Epidermal melanocyte (primary cell): ENCODE data around the genes ZNF680 and ASL.

DNA sequence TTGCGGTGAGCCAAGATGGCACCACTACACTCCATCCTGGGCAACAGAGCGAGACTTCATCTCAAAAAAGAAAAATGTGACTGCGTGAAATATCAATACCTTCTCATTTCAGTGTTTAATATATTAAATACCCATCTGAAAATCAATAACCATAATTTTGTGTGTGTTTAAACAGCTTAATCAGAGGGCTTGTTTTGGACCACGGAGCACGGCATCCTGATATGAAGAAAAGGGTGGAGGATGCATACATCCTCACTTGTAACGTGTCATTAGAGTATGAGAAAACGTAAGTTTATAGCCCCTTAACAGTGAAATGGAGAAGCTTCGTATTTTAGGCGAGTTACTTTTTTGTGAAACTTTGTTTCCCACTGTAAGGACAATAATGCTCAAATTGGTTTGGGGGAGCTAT, 6.3 kb downstream of the CCT6A start:
- RRBS, result no CpG with 5 or more reads among the region's 9 CpGs

DNA sequence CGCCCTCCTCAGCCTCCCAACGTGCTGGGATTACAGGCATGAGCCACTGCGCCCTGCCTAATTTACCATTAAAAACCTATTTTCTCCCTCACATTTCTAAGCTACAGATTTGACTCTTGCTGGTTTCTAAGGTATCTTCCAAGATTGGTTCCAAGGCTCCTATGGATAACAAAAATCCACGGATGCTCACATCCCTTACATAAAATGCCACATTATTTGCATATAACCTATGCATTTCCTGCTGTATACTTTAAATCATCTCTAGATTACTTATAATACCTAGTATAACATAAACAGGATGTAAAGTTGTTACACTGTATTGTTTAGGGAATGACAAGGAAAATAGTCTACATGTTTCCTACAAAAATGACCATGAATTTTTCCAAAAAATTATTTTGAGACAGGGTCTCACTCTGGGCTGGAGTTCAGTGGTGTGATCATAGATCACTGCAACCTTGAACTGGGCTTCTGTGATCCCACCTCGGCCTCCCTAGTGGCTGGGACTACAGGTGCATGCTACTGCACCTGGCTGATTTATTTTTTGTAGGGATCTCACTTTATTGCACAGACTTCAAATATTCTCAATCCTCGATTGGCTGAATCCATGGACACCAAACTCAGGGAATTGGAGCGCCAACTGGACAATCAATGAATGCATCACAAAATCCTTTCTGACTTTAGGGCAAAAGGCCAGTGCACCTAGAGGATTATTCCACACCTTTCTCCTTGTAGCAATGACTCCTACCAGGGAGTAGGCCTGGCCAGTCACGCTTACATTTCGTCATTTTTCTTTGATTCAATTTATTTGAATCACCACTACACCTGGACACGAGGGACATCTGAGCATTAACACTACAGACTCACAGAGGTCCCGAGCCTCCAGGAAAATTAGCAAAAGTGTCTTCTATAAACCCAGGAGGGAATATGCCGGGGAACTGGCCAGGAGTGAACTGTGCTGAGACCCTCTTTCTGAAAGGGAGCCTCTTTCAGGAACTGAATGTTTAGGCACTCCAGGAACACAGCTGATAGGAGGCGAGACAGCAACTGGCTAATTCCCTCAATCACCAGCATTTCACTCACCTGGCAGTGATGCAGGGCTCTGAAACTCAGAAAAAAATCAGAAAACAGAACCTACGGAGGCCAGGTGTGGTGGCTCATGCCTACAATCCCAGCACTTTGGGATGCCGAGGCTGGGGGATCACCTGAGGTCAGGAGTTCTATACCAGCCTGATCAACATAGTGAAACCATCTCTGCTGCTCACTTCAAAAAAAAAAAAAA, 6.5 kb downstream of the CHCHD2 start:
- RRBS, result no CpG with 5 or more reads among the region's 15 CpGs

DNA sequence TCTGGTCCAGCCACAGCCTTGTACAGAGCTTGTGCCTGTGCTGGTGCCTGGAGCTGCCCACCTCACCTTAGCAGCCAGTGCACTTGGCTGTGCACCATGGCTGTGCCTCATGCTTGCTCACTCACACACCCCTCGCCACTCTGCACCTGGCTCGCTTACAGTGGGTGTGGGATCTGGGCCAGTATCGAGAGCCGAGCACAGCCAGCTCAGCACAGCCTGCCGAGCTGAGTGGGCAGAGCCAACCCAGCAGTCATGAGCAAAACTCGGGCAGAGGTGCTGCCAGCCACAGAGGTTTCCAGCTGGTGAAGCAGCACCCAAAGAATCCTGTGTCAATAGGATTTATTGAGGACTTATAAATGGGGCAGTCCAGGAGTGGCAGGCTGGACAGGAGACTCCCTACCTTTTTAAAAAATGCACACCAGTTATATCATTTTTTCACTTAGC, 140.0 kb upstream of the NUPR2 start:
- RRBS, result no CpG with 5 or more reads among the region's 6 CpGs

DNA sequence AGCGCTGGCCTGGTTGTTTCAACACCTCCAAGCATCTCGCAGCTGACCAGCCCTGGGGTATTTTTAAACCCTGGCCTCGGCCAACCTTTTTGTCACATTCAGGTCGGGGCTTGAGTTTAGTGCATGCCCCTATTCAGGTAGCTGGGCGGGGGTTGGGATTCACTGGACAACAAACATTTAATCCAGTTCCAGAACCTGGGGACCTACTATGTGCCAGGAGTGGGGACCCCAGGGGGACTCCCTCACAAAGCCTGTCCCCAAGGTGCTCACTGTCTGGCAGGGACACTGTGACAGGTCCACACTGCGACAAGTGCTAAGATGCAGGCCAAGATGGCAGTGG, 105.6 kb upstream of the ZNF716 start:
- RRBS, result no CpG with 5 or more reads among the region's 6 CpGs

- RRBS, result no CpG with 5 or more reads among the region's 25 CpGs
Observed at GRCh38 chr7:57646859-57647244, 196.9 kb downstream of the ZNF716 start.

DNA sequence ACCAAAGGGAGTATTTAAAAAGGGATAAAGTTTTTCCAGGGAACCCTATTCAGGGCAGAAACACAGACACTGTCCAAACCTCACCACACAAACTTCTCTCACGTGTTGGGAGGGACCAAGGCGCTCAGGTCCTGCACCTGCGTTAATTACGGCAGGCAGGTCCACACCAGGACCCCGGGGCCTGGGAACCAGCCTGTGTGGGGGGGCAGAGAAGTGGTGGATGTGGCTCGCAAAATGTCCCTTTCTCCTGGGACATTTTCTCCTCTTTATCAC, 73.5 kb upstream of the ZNF722 start:
- RRBS, result no CpG with 5 or more reads among the region's 6 CpGs

- RRBS, result no CpG with 5 or more reads among the region's 14 CpGs
Observed at GRCh38 chr7:64433566-64434072, 119.9 kb downstream of the ZNF736 start.

DNA sequence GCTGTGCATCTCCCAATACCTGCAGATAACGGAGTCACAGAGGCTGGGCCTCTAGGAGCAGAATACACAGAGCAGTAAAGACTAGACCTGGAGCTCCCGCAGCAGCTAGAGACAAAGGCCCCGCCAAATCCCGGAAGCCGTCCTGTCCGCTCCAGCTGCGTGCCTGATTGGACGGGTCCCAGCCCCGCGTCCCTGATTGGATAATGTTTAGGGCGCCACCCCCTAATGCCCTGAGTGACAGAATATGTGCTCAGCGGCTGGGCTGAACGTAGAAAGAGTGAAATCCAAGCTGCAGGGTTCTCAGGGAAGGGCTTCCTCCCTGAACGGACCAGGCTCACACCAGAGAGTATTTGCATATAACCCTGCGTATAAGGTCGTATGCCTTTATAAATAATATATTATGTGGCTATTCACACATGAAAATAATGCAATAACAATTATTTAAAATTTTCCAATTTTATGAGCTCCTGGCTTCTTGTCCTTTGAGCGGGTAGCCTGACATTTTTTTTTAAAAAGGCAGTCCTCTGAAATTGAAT, at the start of gene ZNF680:
TSS of gene ZNF680 (minus strand) at position 113 of the 536 bp plus-strand sequence.
- RRBS, result no CpG with 5 or more reads among the region's 17 CpGs

DNA sequence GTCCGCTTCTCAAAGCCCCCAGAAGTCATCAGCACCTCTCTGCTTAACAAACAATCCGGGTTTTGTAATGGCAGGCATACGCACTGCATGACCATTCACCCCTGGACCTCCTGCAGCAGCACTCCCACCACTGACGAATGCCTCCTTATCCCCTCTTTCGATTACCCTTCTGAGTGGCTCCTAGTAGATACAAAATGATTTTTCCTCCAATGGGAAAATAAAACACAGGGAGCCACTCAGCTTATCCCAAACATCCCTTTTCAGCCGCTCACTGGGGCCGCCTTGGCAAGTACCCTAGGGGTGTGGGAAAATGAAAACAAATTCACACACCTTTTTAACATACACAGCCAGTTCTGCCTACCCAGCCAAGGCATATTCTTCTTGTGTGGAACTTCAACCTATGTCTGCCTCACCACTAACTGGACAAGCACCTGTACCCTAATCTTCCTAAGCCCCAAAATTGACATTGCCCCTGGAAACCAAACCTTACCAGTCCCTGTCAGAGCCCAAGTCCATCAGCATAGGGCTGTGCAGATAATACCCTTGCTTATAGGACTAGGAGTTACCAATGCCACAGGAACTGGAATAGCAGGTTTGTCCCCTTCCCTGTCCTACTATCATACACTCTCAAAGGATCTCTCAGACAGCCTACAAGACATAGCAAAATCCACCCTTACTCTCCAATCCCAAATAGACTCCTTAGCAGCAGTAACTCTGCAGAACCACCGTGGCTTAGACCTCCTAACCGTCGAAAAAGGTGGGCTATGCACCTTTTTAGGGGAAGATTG, 19.6 kb downstream of the ZNF107 start:
- RRBS, result no CpG with 5 or more reads among the region's 10 CpGs

DNA sequence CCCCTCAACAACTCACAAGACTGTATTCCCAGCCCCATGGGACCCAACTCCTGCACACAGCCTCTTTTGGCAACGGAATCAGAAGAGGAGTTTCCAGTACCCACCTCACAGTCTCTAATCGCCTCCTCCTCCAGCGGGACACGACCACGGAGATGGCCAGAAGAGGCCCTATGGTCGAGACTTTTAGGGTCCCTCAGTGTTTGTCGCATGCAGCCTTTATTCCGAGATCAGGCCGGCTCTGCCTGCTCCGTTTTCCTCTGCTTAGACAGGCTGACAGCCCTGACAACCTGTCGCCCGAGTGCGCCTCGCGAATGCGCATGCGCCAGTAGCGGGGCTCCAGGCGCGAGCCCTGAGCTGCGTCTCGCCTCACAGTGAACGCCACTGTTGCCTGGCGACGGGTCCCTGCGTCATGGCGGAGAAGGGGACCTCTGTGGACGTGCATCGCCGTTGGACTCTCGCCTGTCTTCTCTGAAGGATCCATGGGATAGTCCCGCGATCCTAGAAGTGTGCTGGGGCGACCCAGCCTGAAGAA, 25.8 kb upstream of the ZNF273 start:
- RRBS, result no CpG with 5 or more reads among the region's 34 CpGs

DNA sequence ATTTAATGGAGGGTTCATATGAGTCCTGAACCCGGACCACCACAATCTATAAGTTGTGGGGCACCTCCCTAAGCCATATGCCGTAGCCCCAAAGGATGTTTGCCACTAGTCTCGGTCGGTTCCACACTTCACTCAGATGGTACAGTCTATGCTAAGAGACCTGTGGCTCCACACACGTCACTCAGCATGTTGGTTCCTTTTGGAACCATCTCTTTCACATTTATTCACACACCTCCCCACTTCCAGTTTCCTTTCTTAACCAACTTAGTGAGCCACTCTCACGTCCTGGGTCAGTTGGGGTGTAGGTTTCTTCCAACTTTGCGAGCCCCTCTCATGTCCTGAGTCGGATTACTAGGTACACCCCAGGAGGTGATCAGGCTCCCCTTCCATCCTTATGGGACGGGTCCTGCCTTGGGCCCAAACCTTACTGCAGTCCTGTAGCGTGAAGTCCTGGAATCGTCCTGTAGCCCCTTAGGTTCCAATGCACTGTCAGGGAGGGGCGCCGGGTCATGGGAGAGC, 7.7 kb downstream of the ERV3-1 start:
- RRBS, result no CpG with 5 or more reads among the region's 13 CpGs

DNA sequence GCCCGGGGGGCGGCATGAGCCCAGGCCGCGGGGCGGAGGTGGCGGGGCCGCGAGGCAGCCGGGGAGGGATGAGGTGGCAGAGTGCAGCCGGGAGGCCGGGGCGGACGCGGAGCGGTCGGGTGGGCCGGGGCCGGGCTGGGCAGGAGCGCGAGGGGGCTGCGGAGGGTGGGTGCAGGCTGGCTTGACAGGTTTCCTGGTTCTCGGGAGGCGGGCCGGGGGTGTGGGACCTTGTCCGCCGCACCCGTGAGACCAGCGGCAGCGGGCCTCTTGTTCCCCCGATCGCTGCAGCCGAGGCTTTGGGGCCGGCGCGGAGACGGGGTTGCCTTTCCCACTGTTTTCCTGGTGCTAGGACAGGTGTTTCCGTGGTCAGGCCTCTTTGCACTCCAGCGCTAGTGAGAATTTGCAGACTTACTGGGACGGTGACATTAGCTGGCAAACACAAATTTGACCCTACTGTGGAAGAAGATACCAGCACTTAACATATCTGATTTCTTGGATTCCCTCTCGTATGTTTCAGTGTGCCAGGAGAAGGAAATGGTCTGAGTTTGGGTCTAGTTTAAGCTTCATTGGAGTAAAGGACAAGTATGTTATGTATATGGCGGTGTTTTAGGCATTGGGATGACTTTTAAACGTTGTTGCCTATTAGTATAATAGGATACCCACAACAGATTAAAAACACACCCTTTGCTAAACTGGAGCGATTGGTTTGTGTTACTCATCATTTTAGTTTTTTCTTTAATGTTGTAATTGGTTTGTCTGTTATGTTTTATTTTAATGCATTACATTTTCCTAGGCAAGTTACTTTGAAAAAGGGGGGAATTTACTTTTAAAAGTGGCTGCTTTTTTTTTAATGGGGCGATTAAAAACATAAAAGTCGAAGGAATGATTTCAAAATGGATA, 32.5 kb upstream of the ERV3-1 start:
- RRBS, result 3% methylated on average over 4 of the region's 45 CpGs

GRCh38 chr7:65251782-65252848, 121.5 kb upstream of the ZNF92 start:
- RRBS, result 4% methylated on average over 15 of the region's 75 CpGs

DNA sequence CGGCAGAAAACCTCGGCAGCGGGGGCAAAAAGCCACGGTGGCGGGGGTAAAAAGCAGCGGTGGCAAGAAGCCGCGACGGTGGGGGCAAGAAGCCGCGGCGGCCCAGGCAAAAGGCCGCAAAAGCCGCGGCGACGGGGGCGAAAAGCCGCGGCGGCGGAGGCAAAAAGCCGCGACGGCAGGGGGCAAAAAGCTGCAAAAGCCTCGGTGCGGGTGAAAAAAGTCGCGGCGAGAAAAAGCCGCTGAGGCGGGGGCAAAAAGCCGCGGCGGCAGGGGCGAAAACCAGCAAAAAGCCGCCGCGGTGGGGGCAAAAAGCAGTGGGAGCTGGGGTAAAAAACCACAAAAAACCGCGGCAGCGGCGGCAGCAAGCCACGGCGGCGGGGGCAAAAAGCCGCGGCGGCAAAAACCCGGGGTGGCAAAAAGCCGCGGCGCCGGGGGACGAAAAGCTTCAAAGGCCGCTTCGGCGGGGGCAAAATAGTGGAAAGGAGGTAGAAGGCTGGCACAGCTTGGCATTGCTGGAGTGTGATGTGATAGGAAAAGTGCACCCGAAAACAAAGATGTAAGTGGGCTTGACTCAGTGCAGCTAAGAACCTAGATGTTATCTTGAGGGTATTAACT, 136.1 kb downstream of the ZNF92 start:
- RRBS, result no CpG with 5 or more reads among the region's 59 CpGs

DNA sequence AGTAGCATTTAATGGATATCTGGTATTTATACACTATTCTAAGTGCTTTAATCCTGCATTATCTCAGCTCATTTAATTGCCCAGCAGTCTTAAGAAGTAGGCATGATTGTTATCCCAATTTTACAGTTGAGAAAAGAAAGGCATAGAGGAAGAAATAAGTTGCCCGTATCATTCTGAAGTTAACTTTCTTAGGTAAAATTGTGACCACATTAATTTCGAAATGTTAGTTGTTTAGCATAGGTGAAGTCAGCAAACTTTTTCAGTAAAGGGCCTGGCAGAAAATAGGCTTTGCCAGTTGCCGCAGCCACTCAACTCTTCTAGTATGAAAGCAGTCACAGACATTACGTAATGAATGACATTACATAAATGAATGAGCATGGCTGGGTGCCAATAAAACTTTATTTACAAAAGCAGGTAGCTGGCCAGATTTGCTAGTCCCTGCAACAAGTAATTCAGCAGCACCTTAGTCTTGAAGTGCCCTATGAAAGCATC, 30.0 kb downstream of the GUSB start:
- RRBS, result no CpG with 5 or more reads among the region's 4 CpGs

DNA sequence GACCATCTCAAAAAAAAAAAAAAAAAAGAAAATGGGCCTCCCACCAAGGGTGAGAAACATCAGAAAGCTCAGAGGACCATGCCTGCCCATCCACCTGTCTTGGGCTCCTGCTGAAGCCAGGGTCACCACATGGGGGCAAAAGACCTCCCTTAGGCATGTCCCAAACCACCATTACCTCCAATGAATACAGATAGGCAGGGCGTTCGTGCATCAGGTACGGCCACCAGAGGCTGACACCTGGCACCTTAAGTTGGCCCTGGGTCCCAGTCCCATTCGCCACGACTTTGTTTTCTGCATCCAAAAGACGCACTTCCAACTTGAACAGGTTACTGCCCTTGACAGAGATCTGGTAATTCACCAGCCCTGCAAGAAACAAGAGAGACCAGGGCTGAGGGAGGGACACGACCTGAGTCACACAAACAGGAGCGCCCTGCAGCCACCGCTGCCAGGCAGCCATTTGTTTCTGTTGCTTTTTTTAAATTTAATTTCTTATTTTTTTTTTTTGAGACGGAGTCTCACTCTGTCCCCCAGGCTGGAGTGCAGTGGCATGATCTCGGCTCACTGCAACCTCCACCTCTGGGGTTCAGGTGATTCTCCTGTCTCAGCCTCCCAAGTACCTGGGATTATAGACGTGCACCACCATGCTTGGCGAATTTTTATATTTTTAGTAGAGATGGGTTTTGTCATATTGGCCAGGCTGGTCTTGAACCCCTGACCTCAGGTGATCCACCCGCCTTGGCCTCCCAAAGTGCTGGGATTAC, 6.0 kb downstream of the GUSB start:
- RRBS, result no CpG with 5 or more reads among the region's 14 CpGs

- RRBS, result 2% methylated on average over 35 of the region's 76 CpGs
Observed at GRCh38 chr7:66075233-66076231, at the start of gene ASL. ASL (plus strand) TSS chr7:66075819.

- RRBS, result no CpG with 5 or more reads among the region's 3 CpGs
Observed at GRCh38 chr7:66076767-66077143, 1.1 kb downstream of the ASL start.

DNA sequence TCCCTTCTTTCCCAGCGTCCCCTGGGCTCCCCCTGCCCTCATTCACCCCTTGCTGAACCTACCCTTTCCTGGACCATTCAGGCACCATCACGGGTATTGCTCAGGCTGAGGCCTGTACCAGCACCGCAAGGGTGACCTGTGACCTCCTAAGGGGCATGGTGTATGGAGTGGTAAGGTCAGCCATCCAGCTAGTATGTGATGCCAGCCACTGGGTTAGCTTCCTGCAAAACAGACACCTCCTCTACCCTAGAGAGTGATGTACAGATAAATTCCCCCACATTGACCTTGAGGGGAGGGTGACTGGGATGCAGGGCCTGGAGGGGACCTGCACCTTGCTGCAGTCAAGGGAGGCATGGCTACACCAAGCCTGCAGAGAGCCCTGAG, 19.5 kb upstream of the CRCP start:
- RRBS, result no CpG with 5 or more reads among the region's 3 CpGs

DNA sequence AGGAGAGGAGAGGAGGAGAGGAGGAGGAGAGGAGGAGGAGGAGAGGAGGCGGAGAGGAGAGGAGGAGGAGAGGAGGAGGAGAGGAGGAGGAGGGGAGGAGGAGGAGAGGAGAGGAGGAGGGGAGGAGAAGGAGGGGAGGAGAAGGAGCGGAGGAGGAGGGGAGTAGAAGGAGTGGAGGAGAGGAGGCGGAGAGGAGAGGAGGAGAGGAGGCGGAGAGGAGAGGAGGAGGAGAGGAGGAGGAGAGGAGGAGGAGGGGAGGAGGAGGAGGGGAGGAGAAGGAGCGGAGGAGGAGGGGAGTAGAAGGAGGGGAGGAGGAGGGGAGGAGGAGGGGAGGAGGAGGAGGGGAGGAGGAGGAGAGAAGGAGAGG, 15.6 kb upstream of the CRCP start:
- RRBS, result no CpG with 5 or more reads among the region's 5 CpGs